ENCODE data around the genes GPR6 and WASF1.

DNA sequence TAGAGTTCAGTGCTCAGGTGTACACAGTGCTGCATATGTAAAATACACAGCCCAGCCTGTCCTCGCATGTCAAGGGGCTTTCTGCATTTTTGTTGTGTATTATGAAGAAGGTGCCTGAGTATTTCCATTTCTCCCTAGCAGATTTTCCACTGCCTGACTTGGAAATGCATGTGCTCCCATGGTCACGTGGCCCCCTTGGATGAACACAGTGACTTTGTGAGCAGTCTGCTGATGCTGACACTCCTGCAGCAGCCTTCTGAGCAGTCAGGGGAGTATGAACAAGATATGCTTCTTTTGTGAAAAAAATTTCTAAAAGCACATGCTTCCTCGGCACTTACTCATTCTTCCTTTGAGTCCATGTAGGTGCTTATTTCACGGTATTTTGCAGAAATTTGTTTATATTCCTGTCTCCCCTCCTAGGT lies 108.3 kb upstream of the GPR6 start:
- PRO-cap = no peak
- RAMPAGE, long total RNA, 4 experiments = no peak in any of the 4 experiments

DNA sequence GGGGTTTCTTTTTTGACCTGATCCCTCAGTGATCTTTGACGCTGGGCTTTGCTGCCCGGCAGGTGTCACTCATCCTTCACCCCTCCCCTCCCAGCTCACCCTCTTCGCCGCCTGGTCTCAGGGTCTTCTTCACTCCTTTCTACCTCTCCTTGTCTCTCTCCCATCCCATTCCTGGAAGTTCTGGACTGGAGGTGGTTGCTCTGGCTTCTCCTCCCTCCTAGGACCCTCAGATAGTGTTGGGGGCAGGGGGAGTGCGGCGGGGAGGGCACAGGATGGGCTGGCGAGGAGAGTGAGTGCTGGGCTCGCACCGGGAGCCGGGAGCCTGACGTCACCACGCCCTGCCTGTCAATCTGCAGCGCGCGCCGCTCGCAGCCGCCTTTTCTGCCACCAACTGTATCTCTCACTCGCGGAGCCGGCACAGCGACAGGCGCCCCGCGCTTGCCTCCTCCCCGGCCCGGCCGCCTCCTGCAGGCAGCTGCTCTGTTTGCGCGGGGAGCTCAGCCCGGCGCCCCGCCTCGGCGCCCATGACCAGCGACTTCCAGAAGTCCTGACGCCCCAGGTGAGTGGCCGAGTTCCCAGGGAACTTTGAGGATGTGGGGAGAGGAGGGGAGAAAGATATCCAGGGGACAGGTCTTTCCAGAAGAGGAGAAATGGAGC lies at the start of gene GPR6:
Gene GPR6, plus strand, starts transcription at position 403 of the 657 bp plus-strand sequence.
- PRO-cap = no peak
- RAMPAGE, long total RNA, 4 experiments = no peak in any of the 4 experiments

GRCh38 chr6:110179402-110179777 lies at the start of gene WASF1:
WASF1 (minus strand) TSS chr6:110179670.
- PRO-cap = no peak
- RAMPAGE, long total RNA, 4 experiments = start-site peak on the minus strand in 3 of 4 experiments, at chr6:110179605-110179695 at its widest, 90 to 310 reads per replicate

- PRO-cap = no peak
- RAMPAGE, long total RNA, 4 experiments = no peak in any of the 4 experiments
Observed at GRCh38 chr6:110287751-110288076, 70.4 kb downstream of the METTL24 start.

DNA sequence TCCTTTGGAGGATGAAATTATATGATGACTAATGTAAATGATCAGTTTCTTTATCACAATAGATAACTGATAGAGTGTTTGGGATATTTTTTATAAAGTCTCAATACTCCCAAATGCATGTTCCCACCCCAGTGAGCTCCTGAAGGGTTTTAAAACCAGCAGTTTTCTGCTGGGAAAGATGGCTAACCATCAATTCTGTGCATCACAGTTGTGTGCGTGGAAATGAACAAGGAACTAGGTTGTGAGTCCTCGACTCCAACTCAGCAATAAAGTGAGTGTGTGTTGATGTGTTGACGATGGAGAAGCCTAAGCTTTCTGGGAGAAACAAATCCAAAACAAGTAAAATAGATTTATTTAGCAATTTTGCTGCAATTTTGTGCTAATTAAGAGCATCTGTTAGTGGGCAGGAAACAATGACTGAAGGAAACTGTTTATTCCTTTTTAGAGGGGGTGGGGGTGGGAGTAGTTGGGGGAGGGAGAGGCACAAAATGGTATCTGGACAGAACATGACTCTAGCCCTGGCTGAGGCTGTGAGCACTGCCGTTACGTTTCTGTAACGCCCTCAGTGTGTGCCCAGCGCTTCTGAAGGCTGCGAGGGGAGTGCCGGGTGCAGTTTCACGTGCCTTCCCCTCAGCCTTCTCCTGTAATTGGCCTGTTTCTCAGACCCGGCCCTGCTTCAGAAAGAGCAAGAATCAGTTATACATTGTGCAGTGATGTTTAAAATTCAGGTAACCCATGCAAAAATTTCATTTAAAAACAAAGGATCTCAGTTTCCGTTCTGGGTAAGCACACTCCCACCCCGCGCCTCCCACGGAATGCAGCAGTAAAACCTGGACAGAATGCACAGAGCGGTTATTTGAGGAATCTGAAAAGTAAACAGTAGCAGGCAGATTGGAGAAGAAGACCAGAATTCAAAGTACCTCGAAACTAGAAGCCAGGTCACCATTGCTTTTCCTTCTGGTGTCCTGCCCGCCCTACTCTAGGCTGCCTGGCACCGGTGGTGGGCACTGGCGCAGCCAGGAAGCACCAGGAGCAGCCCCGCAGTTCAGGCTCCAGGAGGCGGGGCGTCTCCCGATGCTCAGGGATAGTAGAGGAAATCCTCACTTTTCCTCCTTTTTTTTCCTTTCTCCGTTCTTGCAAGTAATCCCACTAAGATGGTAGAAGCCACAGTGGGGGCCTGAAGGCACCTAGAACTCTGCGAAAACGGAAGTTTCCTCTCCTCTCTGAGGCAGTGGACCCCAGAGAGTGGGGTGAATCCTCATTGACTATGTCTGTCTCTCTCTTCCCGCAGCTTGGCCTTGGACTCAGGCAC lies 28.6 kb downstream of the METTL24 start:
- PRO-cap = no peak
- RAMPAGE, long total RNA, 4 experiments = no peak in any of the 4 experiments

- PRO-cap = no peak
- RAMPAGE, long total RNA, 4 experiments = no peak in any of the 4 experiments
Observed at GRCh38 chr6:110589744-110590358, 113.4 kb upstream of the SLC22A16 start.

DNA sequence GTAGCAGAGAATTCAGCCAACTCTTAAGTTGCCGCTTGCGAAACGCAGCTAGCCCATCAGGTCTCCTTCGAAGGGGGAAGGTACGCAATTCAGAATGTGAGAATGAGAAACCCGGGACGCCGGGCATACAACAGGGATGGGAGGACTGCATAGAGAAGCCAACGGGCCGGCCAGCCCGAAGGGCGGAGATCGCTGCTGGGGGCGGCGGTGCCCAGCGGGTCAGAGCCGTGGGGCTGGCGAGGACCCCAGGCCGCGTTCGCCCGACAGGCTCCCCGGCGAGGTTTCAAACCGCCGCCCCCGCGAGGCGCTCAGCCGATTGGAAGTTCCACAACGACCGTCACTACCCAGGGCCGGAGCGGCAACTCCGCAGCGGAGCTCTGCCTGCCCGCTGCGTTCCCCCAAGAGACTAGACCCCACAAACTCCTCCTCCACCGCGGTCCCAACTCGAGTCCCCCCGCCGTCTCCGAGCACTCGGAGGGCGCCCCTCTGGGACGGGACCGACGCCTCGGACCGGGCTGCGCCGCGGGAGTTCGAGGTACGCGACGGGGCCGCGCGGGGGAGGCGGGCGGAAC lies 902 bp downstream of the CDK19 start:
- PRO-cap = no peak
- RAMPAGE, long total RNA, 4 experiments = no peak in any of the 4 experiments

GRCh38 chr6:110815976-110816477 lies 758 bp upstream of the CDK19 start:
- PRO-cap = bidirectional peak, plus-strand start at chr6:110816105, minus-strand start at chr6:110815885
- RAMPAGE, long total RNA, 4 experiments = no peak in any of the 4 experiments

- PRO-cap = no peak
- RAMPAGE, long total RNA, 4 experiments = no peak in any of the 4 experiments
Observed at GRCh38 chr6:110881991-110882525, 7.5 kb downstream of the AMD1 start.

GRCh38 chr6:111127486-111128010 lies 40.2 kb downstream of the SLC16A10 start:
- PRO-cap = no peak
- RAMPAGE, long total RNA, 4 experiments = no peak in any of the 4 experiments

- PRO-cap = no peak
- RAMPAGE, long total RNA, 4 experiments = no peak in any of the 4 experiments
Observed at GRCh38 chr6:111255621-111256165, 3.4 kb upstream of the MFSD4B start.

DNA sequence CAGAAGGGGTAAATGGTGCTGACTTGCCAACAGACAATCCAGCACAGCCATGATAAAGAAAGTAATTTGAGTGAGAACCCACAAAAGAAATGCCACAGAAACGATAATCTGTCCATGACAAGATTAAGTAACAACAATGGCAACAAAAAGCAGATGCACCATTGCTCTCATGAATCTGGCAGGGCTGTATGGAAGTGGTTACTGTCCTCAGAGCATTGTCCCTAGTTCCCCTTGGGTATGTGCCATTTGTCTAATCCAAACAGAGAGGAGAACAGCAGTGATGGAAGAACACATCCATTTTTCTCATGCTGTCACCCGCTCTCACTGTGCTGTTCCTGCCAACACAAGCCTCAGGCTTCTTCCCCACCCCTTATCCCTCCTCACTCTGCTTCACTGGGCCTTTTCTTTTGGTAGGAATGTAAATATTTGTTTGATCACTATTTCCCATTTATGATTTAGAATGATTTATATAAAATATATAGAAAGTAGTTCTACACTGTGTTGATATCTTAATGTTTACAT lies 65.8 kb downstream of the REV3L start:
- PRO-cap = no peak
- RAMPAGE, long total RNA, 4 experiments = no peak in any of the 4 experiments

DNA sequence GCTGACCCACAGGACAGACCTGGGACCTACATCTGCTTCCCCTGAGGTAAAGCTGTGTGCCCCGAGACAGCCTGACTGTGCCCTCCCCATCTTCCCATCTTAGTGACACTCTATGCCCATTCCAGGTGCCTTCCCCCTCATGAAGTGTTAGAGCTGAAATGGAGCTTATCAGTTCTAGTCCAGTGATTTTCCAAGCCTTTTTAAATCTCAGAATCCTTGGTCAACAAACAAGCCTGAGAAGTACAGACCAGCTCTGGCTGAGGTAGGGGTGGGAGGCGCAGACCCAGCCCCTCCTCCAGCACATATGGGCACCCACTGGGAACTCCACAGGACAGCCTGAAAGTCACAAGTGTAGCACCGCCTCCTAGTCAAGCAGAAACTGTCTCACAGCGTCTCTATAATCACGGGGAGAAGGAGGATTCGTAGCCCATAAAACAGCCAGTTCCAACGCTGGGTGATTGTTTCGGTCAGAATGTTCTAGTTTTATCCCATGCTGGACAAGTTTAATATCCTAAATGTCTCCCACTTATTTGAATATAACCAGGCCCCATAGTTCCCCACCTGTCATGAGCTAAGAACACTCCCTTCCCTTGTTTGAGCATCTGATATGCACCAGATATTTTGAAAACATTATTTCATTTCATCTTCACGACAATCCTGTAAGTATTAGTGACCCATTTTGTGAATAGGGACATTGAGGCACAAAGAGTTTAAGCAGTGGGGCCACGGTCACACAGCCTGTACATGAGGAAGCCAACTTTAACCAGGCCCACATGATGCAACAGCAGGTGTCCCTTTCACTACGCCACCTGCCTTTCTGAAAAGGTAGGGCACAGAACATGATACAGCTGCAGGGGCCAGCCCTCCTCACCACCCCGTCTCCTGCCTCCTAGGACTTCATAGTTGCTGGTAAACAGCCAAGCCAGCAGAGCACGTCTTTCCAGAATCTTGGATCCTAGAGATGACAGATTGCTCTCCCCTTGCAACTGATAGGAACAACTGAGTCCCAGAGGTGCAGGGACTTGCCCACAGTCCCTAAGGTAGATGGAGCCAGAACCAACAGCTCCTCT lies 40.1 kb downstream of the TRAF3IP2 start:
- PRO-cap = no peak
- RAMPAGE, long total RNA, 4 experiments = no peak in any of the 4 experiments

- PRO-cap = no peak
- RAMPAGE, long total RNA, 4 experiments = no peak in any of the 4 experiments
Observed at GRCh38 chr6:111589274-111590068, 16.2 kb downstream of the TRAF3IP2 start.

DNA sequence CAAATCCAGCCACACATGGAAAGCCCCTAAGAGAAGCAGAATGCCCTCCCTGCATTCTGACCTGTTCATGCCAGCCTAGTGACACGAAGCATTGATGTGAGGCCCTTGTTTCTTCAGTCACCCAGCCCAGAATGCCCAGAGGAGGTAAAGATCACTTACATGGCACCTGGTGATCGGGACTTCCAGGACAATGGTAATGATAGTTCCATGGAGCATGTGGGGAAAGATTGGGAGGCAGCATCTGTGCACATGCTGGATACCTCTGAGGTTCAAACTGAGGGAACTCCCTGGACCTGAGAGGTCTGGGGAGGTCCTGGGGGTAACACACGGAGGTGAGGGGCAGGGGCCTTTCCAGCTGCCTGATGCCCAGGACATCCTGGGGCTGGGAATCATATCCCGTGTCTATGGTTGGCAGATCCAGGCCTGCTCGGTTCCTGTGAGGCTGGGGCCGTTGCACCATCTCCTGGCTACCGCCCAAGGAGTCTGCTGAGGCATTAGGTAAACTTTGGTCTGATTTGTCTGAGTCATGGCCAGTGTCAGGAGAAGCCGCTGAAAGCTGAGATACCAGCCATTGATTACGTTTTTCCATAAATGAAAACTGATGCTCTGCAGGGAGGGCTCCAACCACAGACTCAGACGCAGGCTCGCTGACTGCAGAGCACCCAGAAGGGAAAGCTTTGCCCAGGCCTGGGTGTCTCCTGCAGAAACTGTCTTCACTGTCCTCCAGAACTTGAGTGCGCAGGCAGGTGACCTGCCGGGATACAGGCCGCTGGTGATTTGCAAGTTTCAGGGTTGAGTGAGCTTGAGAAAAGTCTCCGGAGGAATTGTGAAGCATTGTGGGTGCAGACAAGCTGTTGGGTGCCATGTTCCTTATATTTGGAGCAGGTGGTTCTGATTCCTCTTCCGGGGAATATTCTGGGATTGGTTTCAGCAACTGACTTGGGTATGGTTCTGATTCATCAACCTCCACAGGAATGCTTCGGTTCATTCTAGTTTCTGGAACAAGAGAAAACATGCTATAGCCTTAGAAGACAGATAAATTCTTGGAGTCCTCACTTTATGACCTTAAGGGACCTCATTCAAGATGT lies 14.2 kb downstream of the TRAF3IP2 start:
- PRO-cap = no peak
- RAMPAGE, long total RNA, 4 experiments = no peak in any of the 4 experiments

GRCh38 chr6:111601807-111602297 lies 3.8 kb downstream of the TRAF3IP2 start:
- PRO-cap = no peak
- RAMPAGE, long total RNA, 4 experiments = start-site peak on the plus strand in 1 of 4 experiments, at chr6:111602055-111602156 at its widest, 16 reads per replicate

DNA sequence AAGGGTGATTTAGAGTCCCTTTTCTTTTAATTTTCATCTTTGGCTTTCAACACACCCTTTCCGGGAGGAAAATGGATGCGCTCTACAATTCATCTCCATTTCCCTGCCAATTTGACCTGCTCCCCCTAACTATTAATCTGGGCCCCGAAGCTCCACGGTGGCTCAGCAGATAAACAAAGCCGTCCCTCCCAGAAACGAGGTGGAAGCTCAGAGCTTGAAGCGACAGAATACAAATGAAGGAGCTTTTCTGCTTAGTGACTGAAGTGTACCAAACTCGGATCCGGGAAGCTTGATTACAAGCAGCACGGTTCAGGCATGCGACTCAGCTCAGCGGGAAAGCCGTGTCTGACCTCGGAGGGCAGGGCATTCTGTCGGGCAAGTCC lies 80.4 kb upstream of the TRAF3IP2 start:
- PRO-cap = no peak
- RAMPAGE, long total RNA, 4 experiments = no peak in any of the 4 experiments

GRCh38 chr6:111690122-111690601 lies 84.5 kb upstream of the TRAF3IP2 start:
- PRO-cap = no peak
- RAMPAGE, long total RNA, 4 experiments = no peak in any of the 4 experiments

- PRO-cap = no peak
- RAMPAGE, long total RNA, 4 experiments = no peak in any of the 4 experiments
Observed at GRCh38 chr6:111698174-111698387, 92.4 kb upstream of the TRAF3IP2 start.

DNA sequence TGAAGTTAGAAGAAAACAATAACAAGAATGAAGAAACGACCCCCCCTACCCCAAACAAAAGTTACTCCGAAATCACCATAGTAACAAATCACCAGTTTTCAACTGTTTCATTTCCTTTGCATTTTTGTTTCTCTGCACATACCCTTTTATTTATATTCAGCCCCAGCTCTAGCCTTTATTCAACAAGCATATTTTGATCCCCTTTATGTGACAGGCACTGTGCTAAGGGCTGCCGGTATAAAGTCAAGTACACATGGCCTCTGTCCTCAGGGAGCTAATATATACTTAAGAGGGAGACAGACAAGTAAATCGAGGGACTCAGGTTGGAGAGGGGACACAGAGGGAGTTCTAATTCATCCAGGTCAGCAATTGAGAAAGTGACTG lies 129.0 kb upstream of the TRAF3IP2 start:
- PRO-cap = no peak
- RAMPAGE, long total RNA, 4 experiments = no peak in any of the 4 experiments